ENCODE results near the gene TRIM52.

DNA sequence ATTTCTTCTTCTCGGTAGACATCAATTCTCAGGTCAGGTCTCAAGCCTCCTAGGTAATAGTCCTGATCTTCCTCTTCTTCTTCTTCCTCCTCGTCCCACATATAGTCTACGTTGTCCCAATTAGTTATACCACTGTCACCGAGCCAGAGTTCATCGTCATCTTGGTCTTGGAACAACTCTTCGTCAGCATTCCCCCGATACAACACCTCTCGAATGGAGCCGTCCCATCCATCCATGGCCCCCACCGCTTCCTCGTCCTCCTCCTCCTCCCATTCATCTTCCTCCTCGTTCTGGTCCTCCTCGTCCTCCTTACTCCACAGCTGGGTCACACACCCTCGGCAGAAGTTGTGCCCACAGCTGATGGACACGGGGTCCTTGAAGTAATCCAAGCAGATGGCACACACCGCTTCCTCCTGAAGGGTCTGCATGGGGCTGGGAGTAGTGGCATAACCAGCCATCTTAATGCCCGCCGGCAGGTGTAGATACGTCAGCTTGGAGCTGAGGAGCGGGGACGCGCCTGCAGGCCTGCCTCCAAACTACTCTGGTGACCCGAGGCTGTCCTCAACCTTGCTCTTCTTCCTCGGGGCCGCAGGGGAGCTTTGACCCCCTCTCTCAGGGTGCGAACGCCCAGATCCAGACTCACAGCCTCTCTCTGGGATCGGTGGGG is 454 bp downstream of the TRIM52 start:
- PRO-cap = no peak

DNA sequence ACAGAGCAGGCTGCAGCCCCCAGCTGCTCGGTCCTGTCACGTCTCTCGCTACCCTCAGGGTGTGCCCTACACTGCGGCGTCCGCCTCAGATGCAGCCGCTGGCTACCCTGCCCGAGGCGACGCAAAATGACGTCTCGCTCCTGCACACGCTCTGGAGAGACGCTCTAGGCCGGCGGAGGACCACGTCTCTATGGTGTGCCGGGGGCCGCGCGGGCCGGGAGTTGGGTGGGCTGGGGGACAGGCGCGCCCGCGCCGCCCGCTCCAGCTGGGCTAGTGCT is at the start of gene TRIM52:
Gene TRIM52, minus strand, starts transcription at position 121 of the 278 bp plus-strand sequence.
- PRO-cap = bidirectional peak, plus-strand start at position 191 of the sequence, minus-strand start at position 63 of the sequence